ENCODE measurements around the genes DDX52, TBC1D3K, SOCS7 and EPOP.

- RRBS, 2 experiments = no CpG with 5 or more reads among the region's 7 CpGs
Observed at GRCh38 chr17:37112934-37113529, 164.3 kb downstream of the AATF start.

- RRBS, 2 experiments = no CpG with 5 or more reads among the region's 14 CpGs
Observed at GRCh38 chr17:37358430-37358785, 17.4 kb upstream of the C17orf78 start.

DNA sequence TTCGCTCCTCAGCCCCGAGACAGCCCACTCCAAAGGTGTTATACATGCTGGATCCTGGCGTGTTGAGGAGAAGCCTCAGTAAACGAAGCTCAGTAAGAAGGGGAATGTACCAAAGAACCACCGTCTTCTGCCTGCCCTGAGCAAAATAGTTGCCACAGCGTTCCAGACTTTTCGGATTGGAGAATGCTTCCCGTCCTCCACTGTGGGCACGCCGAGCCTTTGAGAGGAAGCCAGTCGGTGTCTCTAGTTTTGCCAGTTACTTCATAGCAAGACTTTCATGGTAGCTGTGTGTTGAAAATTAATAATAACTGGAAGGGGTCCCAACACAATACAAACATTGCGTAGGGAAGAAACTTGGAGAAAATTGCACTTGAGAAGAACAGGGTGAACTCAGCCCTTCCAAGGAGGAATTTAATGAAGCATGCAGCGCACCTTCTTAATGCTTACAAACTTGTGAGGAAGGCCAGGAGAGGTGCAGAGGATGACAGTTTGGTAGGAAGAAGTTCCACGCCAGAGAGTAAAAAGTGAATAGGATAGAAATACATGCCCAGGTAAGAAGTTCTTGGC lies 15.9 kb upstream of the C17orf78 start:
- RRBS, 2 experiments = no CpG with 5 or more reads among the region's 14 CpGs

GRCh38 chr17:37449939-37450838 lies 39.5 kb upstream of the DUSP14 start:
- RRBS, 2 experiments = no CpG with 5 or more reads among the region's 8 CpGs

GRCh38 chr17:37587495-37588162 lies 21.6 kb downstream of the SYNRG start:
- RRBS, 2 experiments = no CpG with 5 or more reads among the region's 4 CpGs

GRCh38 chr17:37642069-37642468 lies 1.2 kb downstream of the DDX52 start:
- RRBS, 2 experiments = no CpG with 5 or more reads among the region's 3 CpGs

- RRBS, 2 experiments = no CpG with 5 or more reads among the region's 54 CpGs
Observed at GRCh38 chr17:37642538-37643856, at the start of gene DDX52. Gene DDX52 (minus strand): TSS chr17:37643446.

- RRBS, 2 experiments = no CpG with 5 or more reads among the region's 62 CpGs
Observed at GRCh38 chr17:37741472-37742593, 3.0 kb downstream of the HNF1B start.

DNA sequence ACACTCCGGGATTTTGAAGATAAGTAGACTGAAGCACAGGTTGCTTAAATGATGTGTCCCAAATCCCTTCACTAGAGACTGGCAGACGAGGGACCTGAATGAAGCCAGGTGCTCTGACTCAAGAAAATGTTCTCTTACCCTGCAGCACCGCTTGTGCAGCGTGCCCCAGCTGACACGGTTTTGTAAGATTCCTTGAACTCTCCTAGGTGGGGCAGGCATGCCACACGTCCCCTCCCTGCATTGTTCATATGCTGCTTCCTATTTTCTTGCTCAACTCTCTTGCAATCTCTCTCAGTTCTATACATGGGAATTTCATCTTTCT lies 22.1 kb upstream of the HNF1B start:
- RRBS, 2 experiments = no CpG with 5 or more reads among the region's 6 CpGs

GRCh38 chr17:37843957-37844488 lies 80.2 kb upstream of the TBC1D3K start:
- RRBS, 2 experiments = no CpG with 5 or more reads among the region's 7 CpGs

DNA sequence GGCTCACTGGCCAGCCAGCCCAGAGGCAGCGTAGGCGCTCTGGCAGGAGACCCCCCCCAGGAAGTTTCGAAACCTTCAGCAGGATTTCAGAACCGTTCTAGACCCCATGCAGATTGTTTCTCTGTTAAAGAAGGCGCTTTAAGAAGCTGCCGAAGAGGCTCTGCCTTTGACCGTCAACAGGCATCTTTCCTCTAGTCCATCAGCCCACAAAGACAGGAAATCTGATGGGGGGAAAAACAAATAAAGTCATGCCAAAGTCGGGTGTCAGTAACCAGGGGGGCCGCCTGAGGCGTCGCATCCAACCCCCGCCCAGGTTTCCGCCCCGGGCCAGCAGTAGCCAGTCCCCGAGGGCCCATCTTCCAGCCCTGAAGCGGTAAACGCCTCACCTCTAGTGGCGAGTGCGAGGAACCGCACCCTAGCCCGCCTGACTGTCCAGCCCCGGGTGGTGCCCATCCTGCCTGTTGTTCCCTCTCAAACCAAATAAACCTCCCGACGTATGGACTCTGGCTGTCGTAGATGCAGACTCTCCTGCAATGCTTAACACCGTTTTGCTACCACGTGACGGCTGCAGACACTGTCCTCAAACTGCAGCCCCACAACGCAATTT lies 79.6 kb upstream of the TBC1D3K start:
- RRBS, 2 experiments = no CpG with 5 or more reads among the region's 29 CpGs

DNA sequence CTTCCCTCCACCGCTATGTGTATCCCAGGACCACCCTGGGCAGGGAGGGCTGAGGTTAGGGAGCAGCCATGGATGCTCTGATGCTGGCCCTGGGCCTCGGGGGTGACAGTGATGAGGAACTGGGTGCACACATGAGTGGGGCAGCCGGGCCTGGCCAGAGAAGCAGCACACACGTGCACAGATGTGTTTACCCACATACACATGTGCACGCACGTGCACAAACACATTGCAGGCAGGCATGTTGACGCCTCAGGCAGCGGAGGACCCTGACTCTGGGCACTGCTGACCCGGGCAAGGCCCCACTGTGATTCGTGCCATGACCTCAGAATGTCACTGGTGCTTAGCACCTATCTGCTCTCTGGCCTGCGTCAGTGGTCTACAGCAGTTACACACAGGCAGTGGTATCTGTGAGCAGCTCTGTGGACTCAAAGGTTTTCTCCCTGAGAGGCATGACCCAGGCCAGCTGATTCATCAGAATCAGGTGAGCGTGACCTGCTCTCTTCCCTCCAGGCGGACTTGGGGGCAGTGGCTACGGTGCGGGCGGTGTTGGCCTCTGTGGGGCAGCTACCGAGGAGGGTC lies at the start of gene TBC1D3K:
TSS of gene TBC1D3K (plus strand) at position 326 of the 579 bp plus-strand sequence.
- RRBS, 2 experiments = no CpG with 5 or more reads among the region's 17 CpGs

- RRBS, 2 experiments = no CpG with 5 or more reads among the region's 123 CpGs
Observed at GRCh38 chr17:38351348-38352559, at the start of gene SOCS7. Gene SOCS7 (plus strand): TSS chr17:38351844.

- RRBS, 2 experiments = no CpG with 5 or more reads among the region's 5 CpGs
Observed at GRCh38 chr17:38366206-38366405, 14.5 kb downstream of the SOCS7 start.

- RRBS, 2 experiments = no CpG with 5 or more reads among the region's 81 CpGs
Observed at GRCh38 chr17:38418669-38419561, 9.3 kb upstream of the ARHGAP23 start.

DNA sequence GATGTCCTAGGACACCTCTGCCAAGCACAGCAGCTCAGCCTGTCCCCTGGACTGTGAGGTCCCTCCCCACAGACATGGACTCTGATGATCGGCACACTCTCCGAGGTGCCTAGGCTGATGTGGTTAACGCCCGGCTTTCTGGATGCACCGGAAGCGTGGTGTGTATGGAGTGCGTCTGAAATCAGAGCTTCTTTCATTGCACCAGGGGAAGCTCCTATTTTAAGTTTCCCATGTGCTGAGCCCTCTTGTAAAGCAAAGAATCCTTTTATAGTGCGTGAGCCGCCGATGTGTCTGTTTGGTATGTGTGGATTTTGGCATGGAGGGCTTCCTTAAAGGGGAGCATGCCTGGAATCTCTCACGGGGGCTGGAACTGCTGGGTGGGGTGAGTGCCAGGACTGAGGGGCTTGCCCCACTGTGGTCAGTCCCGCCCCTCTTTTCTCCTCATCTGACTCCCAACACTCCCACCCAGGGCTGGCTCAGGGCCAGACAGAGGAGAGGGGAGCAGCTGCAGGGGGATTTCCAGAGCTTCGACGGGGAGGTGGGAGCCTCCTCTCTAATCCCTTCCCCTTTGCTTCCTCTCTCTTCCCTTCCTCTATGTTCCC lies 6.9 kb upstream of the ARHGAP23 start:
- RRBS, 2 experiments = no CpG with 5 or more reads among the region's 14 CpGs

GRCh38 chr17:38591003-38591343 lies 14.8 kb downstream of the SRCIN1 start:
- RRBS, 2 experiments = no CpG with 5 or more reads among the region's 2 CpGs

DNA sequence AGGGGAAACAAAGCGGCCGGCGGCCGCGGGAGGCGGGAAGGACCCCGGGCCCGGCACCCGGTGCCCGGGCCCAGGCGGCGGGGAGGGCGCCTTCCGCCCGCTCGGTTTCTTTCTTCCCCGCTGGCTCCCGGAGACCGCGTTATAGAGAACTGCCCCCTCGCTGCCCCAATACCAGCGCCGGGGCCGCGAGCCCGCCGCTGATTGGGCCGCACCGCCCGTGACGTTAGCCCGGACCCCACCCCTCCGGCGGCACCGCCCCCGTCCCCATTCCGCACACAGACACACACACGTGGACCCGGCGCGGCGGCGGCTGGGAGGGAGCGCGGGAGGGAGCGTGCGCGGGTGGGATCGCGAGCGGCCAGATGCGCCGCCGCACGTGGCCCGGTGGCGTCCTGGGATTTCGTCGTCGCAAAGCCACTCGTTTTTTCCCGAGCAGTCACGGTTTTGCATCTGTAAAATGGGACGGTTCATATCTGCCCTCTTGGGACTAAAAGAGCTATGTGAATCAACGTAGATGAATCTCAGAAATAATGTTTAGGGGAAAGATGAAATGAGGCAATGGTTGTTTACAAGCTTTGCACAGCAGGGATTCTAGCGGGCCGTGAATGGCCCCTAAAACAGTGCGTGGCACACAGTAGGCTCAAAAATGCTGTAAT lies at the start of gene EPOP:
TSS of gene EPOP (minus strand) at position 151 of the 656 bp plus-strand sequence.
- RRBS, 2 experiments = no CpG with 5 or more reads among the region's 68 CpGs

DNA sequence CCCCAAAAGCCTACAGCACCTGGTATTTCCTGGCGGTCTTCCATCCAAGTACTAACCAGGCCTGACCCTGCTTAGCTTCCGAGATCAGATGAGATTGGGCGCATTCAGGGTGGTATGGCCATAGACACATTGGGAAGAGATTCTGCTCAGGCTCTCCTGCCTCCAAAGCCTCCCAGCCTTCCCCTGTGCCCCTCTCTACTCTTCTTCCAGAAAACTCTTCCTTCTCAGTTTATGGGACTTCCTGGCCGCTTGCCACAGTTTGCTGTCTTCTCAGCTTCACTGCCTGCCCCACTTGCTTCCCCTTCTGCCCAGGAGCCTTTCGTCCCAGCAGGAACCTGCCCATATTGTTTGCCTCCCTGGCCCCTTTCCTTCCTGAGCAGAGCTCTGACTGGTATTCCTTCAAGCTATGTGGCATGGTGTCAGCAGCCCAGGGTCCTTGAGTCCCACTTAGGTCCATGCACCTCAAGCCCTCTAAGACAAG lies 1.7 kb downstream of the CISD3 start:
- RRBS, 2 experiments = no CpG with 5 or more reads among the region's 5 CpGs

- RRBS, 2 experiments = no CpG with 5 or more reads among the region's 18 CpGs
Observed at GRCh38 chr17:38734827-38735674, 4.9 kb downstream of the CISD3 start.

Measured in bronchial epithelial cell (primary cell).